SK-N-DZ (cell line): ENCODE measurements around a stretch of chr3.

GRCh38 chr3:128011070-128011683 lies 41.1 kb upstream of the SEC61A1 start:
RAMPAGE:
- cytosol, long total RNA: no peak
- nucleus, long total RNA: no peak

GRCh38 chr3:128254968-128255474 lies 101.7 kb downstream of the EEFSEC start:
RAMPAGE:
- cytosol, long total RNA: no peak
- nucleus, long total RNA: no peak

DNA sequence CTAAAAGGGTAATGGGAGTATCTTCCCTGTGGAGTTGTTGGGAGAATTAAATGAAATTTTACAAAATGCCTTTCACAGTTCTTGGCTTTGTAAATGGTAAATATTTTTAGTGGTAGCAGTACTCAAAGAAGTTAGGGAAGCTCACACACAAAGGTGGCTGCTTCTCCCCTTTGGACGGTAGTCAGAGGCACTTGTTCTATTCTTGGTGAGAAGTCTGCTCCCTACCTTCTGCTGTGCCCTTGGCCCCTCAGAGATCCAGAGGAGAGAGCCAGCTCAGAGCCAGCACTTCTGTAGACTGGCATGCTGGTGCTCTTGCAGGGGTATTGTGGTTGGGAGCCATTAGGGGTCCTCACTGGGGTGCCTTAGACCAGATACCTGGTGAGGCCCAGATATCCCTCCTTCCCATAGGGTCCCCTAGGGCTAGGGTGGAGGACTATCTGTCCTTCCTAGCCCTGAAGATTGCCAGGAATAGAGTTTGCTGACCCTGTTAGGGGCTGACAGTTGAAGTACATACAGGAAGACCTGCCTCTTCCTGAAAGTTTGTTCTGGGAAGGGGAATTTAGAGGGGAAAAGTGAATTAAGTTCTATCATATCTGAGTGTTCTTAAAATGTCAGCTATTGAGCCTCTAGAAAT lies 140.7 kb downstream of the EEFSEC start:
RAMPAGE:
- cytosol, long total RNA: no peak
- nucleus, long total RNA: no peak

RAMPAGE:
- cytosol, long total RNA: no peak
- nucleus, long total RNA: no peak
Observed at GRCh38 chr3:128316263-128316556, 150.5 kb downstream of the DNAJB8 start.

RAMPAGE:
- cytosol, long total RNA: no peak
- nucleus, long total RNA: no peak
Observed at GRCh38 chr3:128350048-128350464, 116.6 kb downstream of the DNAJB8 start.

GRCh38 chr3:128409911-128410565 lies 56.7 kb downstream of the DNAJB8 start:
RAMPAGE:
- cytosol, long total RNA: no peak
- nucleus, long total RNA: no peak

DNA sequence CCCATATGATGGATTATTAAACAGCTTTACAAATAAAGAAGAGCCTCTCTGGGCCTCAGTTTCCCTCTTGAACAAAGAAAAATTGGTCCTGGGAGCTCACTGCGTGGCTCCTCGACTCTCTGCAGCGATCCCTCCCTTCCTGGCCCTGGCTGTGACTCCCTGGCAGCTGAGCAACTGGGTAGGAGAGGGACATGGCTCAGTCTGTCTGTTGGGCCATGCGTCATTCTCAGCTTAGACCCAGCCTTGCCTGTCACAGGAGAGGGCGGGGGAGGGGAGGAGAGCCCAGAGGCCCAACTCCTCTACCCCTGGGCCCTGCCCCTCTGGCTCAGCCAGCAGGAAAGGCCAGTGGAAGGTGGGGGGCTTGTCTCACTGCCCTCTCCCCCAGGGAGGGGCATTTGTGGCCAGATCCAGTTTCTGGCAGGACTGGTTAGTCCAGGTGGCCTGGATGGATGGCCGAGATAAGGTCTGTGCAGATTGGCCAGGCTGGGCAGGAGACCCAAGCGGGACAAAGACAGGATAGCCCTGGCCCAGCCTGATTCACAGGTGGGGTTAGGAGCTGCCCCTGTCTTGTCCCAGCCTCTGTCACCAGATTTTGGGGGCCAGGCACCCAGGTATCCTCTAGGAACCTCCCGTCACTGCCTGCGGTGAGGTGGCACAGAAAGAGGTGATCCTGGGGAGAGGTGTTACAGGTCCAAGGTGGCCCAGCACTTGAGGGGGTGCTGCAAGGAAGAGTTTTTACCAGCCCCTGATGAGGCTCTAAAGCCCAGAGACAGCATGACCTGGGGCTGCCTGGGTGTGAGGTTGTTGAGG lies 31.5 kb downstream of the DNAJB8 start:
RAMPAGE:
- cytosol, long total RNA: no peak
- nucleus, long total RNA: no peak

RAMPAGE:
- cytosol, long total RNA: no peak
- nucleus, long total RNA: no peak
Observed at GRCh38 chr3:128479729-128480006, 13.0 kb upstream of the DNAJB8 start.

DNA sequence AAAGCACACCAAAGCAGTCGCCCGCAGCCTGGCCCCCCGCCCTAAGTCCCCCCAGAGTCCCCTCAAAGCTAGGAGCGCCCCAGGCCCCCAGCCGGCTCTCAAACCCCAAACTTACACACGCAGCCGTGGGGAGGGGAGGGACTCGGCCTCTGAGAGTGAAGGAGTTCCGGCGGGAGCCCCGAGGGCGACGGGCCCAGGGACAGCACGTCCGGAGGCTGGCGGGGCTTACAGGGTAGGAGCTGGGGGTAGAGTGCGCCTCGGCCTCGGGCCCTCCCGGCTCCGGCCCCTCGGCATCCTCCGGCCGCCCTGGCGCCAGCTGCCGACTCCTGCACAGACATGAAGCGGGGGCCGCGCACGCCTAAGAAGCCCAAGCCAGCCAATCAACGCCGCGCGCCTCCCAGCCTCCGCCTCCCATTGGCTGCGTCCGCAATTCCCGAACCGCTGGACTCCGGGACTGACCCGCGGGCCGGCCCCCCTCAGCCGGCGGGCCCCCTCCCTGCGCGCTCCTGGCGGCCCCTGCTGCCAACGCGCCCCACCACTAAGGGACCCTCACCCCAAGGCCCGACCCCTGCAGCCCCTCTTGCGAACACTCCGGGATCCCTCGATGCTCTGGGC lies 5.3 kb downstream of the GATA2 start:
RAMPAGE:
- cytosol, long total RNA: no peak
- nucleus, long total RNA: start-site peak on the minus strand centred at position 334 of the sequence, 8 bp wide, 75 and 18 reads in 2 replicates

GRCh38 chr3:128489470-128489891 lies 3.5 kb downstream of the GATA2 start:
RAMPAGE:
- cytosol, long total RNA: no peak
- nucleus, long total RNA: no peak

DNA sequence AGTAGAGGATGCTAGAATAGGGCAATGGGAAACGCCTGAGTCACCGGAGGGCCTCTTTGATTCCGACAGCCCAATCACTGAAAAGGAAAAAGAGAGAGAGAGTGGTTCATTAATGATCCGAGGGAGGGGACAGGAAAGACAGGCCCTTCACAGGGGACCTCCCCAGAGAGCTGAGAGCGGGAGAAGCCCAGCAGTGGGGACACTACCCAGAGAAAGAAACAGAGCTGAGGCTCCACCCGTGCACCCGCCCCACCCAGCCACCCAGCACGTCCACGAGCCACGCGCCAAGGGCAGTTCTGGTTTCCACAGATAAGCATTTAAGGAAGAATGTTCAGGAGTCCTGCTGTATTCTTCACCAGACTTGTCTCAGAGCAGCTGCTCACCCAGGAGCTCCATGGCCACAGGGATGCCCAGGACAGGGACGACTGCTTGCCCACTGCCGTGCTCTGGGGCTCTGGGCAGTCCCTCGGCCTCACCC lies 76.8 kb downstream of the RPN1 start:
RAMPAGE:
- cytosol, long total RNA: no peak
- nucleus, long total RNA: no peak

DNA sequence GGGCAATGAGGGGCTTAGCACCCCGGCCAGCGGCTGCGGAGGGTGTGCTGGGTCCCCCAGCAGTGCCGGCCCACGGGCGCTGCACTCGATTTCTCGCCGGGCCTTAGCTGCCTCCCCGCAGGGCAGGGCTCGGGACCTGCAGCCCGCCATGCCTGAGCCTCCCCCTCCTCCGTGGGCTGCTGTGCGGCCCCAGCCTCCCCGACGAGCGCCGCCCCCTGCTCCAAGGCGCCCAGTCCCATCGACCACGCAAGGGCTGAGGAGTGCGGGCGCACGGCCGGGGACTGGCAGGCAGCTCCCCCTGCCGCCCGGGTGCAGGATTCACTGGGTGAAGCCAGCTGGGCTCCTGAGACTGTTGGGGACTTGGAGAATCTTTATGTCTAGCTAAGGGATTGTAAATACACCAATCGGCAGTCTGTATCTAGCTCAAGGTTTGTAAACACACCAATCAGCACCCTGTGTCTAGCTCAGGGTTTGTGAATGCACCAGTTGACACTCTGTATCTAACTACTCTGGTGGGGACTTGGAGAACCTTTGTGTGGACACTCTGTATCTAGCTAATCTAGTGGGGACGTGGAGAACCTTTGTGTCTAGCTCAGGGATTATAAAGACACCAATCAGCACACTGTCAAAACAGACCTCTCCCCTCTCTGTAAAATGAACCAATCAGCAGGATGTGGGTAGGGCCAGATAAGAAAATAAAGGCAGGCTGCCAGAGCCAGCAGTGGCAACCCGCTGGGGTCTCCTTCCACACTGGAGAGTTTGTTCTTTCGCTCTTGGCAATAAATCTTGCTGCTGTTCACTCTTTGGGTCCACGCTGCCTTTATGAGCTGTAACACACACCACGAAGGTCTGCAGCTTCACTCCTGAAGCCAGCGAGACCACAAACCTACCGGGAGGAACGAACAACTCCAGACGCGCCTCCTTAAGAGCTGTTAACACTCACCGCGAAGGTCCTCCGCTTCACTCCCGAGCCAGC lies 3.2 kb upstream of the RPN1 start:
RAMPAGE:
- cytosol, long total RNA: no peak
- nucleus, long total RNA: no peak

DNA sequence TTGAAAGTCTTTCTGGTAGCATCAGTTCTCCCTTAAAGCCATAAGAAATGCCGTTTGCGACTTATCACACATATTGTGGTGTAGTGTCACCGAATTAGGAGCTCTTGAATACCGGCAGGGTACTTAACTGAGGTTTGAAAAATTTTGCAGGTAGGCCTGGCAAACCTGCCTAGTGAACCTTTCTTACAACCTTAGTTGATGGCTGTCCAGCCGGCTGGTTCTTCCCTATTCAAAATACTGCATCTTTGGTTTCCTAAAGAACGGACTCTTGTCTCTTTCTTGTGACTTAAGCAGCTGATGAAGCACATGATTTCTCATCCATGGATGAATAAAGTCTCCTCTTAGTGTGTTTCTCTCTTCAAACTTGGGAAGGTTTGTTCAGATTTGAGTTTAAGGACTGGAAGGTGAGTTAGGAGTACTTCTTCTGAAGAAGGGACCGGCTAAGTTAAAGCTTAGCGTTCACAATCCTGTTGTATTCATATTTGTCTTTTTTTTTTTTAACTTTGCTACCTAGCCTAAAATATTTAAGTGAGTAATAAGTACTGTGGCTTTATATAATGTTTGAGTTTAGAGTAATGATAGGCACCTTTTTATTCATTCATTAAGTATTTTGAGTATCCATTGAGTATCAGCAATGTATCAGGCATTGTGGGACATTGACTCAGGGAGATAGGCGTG lies 1.6 kb downstream of the RAB7A start:
RAMPAGE:
- cytosol, long total RNA: no peak
- nucleus, long total RNA: no peak

RAMPAGE:
- cytosol, long total RNA: no peak
- nucleus, long total RNA: no peak
Observed at GRCh38 chr3:128732310-128733157, 6.6 kb downstream of the RAB7A start.

DNA sequence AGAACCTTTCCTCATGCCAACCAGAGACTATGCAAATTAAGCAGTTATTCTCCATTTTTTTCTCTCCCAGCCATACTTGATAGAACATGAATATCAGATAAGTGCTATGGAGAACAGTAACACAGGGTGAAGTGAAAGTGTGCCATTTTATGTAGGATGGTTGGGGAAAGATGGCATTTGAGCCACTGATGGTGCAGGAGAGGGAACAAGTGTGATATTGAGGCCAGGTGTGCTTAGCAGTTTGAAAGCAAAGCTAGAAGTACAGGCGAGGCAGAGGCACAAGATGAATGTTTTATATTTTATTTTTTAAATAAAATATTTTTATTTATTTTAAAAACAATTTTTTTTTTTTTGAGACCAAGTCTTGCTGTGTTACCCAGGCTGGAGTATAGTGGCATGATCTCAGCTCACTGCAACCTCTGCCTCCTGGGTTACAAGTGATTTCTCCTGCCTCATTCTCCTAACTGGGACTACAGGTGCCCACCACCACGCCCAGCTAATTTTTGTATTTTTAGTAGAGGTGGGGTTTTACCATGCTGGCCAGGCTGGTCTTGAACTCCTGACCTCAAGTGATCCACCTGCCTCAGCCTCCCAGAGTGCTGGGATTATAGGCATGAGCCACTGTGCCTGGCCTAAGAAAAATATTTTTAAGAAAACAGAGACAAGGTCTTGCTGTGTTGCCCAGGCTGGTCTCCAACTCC lies 31.4 kb downstream of the RAB7A start:
RAMPAGE:
- cytosol, long total RNA: no peak
- nucleus, long total RNA: no peak

GRCh38 chr3:128787759-128788235 lies 61.8 kb downstream of the RAB7A start:
RAMPAGE:
- cytosol, long total RNA: no peak
- nucleus, long total RNA: no peak

GRCh38 chr3:128803828-128804829 lies 75.3 kb upstream of the ACAD9 start:
RAMPAGE:
- cytosol, long total RNA: no peak
- nucleus, long total RNA: no peak

DNA sequence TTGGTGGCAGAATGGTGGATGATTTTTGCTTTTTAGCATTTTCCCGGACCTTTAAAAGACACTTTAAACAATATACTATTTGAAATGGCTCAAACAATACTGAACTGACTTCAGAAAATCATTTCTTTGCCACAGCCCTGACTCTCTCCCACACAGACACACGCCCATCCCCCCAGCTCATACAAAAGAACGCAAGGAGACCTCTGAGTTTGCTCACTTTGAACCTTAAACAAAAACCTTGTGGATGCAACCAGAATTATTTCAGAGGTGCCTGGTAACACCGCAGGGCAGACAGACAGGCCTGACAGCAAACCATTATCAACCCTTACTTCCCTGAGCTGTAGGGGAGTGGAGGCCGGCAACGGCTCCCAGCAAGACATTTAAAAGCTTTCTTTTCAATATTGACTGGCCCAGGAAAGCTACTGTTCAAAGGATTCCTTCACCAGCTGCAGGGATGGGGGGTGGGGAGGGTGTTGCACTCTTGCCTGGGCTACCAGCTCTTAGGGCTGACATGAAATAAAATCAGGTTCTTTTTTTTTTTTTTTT lies 2.0 kb upstream of the EFCC1 start:
RAMPAGE:
- cytosol, long total RNA: no peak
- nucleus, long total RNA: no peak

RAMPAGE:
- cytosol, long total RNA: no peak
- nucleus, long total RNA: no peak
Observed at GRCh38 chr3:129002965-129003242, 1.8 kb downstream of the EFCC1 start.

RAMPAGE:
- cytosol, long total RNA: no peak
- nucleus, long total RNA: no peak
Observed at GRCh38 chr3:129015358-129016221, 14.5 kb downstream of the EFCC1 start.